Liver (tissue), 9 donors: Measurements from ENCODE around the gene NEU4.

DNA sequence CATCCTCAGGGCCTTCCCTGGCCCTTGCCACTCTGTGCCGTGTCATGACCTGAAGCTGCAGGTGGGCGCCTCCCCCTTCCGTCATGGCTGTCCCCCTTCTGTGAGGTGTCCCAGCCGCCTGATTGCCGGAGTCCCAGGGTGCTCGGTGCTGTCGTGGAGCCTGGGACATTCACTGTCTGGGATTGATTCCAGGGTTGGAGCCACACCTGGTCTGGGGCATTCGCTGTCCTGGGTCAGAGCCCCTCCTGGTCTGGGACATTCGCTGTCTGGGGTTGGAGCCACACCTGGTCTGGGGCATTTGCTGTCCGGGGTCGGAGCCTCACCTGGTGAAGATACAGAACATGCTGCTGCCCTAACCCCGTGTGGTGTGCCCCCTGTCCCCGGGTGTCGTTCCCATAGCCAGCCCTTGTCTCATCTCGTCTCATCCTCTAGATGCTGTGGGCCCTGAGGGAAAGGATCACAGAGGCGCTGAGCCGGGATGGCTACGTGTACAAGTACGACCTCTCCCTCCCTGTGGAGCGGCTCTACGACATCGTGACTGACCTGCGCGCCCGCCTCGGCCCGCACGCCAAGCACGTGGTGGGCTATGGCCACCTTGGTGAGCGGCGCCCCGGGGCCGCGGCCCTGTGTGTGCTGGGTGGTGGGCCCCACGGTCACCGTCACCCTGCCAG is 21.1 kb upstream of the GAL3ST2 start:
- PRO-cap, 5 experiments = no peak in any of the 5 experiments
- RAMPAGE, long total RNA, 2 experiments = no peak in any of the 2 experiments
- RRBS = 98% methylated on average over 8 of the region's 36 CpGs

- PRO-cap, 5 experiments = peak in 2 of 5 experiments; most common plus-strand start chr2:241770751 (in 1)
- RAMPAGE, long total RNA, 2 experiments = no peak in any of the 2 experiments
- RRBS = no CpG with 5 or more reads among the region's 23 CpGs
Measured at GRCh38 chr2:241770282-241770918, 6.2 kb upstream of the GAL3ST2 start.

GRCh38 chr2:241807997-241808381 is 1.0 kb upstream of the NEU4 start:
- PRO-cap, 5 experiments = no peak in any of the 5 experiments
- RAMPAGE, long total RNA, 2 experiments = no peak in any of the 2 experiments
- RRBS = 65% methylated on average over 5 of the region's 11 CpGs

DNA sequence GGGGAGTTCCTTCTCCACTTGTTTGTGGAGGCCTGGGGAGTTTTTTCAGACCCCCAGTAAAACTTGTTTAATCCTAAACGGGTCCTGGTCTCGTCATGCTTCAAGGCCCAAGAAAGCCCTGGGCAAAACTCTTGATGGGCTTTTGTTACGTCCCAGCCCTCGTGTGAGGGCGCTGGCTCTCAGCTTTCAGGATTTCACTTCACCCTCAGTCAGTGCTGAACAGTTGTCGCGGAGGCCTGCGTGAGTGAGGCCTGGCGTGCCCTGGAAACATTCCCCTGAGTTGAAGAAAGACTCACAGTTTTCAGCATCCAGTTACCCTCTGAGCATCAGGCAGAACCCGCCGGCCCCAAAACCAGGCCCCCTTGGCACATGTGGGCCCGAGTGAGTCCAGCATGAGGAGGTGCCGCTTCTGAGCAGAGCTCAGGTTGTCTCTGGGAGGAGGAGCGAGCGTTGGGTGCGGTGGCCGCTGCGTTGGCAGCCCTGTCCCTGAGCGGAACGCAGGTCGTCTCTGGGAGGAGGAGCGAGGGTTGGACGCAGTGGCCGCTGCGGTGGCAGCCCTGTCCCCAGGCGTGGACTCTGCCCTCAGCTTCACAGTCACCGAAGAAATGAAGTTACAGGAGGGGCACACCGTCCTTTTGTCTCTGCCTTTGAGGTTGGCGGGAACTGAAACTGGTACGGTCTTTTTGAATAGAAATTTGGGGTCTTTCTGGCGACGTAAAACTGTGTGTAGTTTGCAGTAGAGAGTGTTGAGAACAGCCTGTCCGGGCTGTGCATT is at the start of gene NEU4:
NEU4 (plus strand) TSS at position 591 of the 775 bp plus-strand sequence.
- PRO-cap, 5 experiments = peak in 5 of 5 experiments; most common plus-strand start position 600 of the sequence (in 4); most common minus-strand start position 411 of the sequence (in 2)
- RAMPAGE, long total RNA, 2 experiments = start-site peak on the plus strand in 1 of 2 experiments, centred at position 592 of the sequence, 70 reads per replicate; start-site peak on the minus strand in 1 of 2 experiments, centred at position 434 of the sequence, 21 reads per replicate
- RRBS = no CpG with 5 or more reads among the region's 33 CpGs

GRCh38 chr2:241813578-241814135 is 4.7 kb downstream of the NEU4 start:
- PRO-cap, 5 experiments = no peak in any of the 5 experiments
- RAMPAGE, long total RNA, 2 experiments = no peak in any of the 2 experiments
- RRBS = 96% methylated on average over 2 of the region's 19 CpGs

- PRO-cap, 5 experiments = peak in 3 of 5 experiments; most common plus-strand start chr2:241844357 (in 2); most common minus-strand start chr2:241844169 (in 1)
- RAMPAGE, long total RNA, 2 experiments = no peak in any of the 2 experiments
- RRBS = 9% methylated on average over 46 of the region's 95 CpGs
Measured at GRCh38 chr2:241843735-241844692, 14.7 kb downstream of the PDCD1 start.

DNA sequence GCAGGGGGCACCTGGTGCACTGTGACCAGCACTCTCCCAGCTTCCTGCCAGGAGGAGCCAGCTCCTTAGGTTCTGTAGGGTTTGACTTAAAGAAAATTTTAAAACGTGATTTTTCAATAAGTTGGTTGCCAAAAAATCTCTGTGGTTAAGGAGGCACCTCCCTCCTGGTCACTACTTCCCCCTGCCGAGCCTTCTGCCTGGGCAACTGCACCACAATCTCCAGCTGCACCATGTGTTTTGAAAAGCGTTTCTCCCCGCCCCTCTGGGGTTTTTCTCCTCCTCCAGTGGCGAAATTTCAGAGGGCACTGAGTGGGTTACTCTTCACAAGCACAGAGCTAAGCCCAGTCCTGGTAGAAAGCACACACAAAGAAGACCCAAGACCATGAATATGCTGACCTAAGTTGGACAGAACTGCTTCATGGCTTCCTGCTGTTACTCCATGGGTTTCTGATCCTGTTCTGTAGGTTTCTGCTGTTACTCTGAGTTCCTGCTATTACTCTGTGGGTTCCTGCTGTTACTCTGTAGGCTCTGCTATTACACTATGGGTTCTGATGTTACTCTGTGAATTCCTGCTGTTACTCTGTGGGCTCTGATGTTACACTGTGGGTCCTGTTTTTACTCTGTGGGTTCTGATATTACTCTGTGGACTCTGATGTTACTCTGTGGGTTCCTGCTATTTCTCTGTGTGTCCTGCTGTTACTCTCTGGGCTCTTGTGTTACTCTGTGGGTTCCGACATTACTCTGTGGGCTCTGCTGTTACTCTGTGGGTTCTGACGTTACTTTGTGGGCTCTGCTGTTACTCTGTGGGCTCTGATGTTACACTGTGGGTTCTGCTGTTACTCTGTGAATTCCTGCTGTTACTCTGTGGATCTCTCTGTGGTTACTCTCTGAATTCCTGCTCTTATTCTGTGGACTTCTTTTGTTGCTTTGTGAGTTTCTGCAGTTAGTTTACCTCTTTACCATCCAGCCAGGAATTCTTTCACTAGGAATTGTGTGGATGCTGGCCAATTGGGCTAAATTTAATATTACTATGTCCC is 185.9 kb upstream of the FAM240C start:
- PRO-cap, 5 experiments = peak in 5 of 5 experiments; most common plus-strand start position 298 of the sequence (in 4); most common minus-strand start position 173 of the sequence (in 1)
- RAMPAGE, long total RNA, 2 experiments = no peak in any of the 2 experiments
- RRBS = no CpG with 5 or more reads among the region's 7 CpGs